ENCODE data around the genes ANKRD53 and SPR.

DNA sequence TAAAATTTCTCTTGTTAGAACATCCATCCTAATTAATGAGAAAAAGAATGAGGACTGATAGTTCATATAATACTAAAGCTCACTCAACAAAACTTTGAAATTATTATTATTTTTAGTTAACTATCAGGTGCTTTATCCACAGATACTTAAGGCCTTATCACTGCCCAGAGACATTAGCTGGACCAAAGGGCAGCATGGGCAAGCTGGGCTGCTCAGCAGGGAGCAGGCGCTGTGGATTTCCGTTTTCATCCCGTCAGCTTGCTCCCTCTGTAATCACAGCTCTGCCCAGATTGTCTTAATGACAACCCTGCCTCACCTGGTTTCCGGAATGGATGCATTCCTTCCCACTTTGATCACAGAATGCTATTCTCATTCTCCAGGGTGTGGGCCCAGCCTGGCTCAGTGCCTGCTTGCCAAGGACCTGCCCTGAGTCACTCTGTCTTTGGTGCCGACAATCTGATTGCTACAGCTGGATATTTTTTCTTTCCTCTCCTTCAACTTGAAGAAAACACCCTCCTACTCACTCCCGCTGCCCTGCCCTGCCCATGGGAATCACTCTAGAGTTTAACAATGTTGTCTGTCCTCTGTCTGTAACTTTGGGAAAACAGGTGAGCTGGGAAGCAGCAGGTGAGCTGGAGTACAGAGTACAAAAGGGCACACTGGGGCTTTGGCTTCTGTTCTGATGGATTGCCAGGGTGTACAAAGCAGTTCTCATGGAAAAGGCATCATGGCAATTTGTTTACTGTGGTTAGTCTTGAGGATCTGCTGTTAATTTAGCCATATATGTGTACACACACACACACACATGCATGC is 27.1 kb upstream of the FAM136A start:
- PRO-cap: no peak
CAGE:
- cytosol, long polyA minus RNA: no peak
- cytosol, long polyA plus RNA: no peak
- long polyA plus RNA: no peak
- nucleus, long polyA minus RNA: no peak
- nucleus, long polyA plus RNA: no peak

GRCh38 chr2:70728073-70728513 is 39.9 kb downstream of the ADD2 start:
- PRO-cap: no peak
CAGE:
- cytosol, long polyA minus RNA: no peak
- cytosol, long polyA plus RNA: no peak
- long polyA plus RNA: no peak
- nucleus, long polyA minus RNA: no peak
- nucleus, long polyA plus RNA: no peak

DNA sequence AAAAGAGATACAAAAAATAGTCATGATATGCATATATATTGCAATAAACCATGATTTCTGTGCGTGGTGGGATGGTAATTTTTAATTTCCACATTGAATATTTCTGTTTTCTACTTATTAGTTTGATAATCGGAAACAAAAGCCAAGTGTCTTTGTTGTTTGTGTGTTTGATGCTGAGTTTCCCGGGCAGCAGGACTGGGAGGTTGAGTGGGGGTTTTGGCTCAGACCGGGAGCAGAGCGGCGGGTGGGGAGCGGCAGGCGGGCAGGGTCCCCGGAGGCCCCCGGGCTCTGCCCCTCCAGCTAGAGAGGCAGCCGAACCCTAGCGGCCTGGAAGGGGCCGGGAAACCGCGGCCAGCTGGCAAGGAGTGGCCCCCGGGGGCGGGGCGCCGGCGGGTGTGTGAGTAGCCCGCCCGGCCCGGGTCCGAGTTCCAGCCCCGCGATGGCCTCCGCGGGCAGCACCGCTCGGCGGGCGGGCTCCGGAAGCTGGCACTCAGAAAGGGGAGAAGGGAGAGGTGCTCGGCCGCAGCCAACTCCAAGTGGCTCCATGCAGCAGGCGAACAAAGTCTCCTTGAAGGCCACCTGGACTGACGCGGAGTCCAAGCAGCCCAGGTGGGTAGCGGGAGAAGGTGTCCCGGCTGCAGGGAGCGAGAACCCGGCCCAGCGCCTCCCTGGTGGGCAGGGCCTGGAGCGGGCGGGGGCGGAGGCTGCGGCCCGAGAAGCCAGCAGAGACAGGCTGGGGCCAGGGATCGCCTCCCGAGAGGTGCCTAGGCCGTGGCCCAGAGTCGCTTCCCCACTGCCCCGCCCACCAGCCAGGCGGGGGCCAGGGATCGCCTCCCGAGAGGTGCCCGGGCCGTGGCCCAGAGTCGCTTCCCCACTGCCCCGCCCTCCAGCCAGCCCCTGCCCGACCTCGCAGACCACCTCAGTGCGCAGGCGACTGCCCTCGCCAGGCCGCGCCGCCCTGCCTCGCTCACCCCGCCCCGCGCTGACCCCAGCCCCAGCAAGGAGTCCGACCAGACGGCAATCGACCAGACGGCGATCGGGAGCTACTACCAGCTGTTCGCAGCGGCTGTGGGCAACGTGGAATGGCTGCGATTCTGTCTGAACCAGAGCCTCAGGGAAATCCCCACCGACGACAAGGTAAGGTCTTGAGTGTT is at the start of gene ANKRD53:
Gene ANKRD53 (plus strand): TSS at position 424 of the 1,154 bp plus-strand sequence.
- PRO-cap: unidirectional peak, plus-strand start at position 235 of the sequence
CAGE:
- cytosol, long polyA minus RNA: no peak
- cytosol, long polyA plus RNA: start-site peak on the plus strand centred at position 386 of the sequence, 92 bp wide, 7 and 6 reads in 2 replicates; start-site peak on the plus strand centred at position 515 of the sequence, 59 bp wide, 10 and 5 reads in 2 replicates
- long polyA plus RNA: no peak
- nucleus, long polyA minus RNA: start-site peak on the plus strand centred at position 430 of the sequence, 128 bp wide, 9 reads
- nucleus, long polyA plus RNA: no peak

DNA sequence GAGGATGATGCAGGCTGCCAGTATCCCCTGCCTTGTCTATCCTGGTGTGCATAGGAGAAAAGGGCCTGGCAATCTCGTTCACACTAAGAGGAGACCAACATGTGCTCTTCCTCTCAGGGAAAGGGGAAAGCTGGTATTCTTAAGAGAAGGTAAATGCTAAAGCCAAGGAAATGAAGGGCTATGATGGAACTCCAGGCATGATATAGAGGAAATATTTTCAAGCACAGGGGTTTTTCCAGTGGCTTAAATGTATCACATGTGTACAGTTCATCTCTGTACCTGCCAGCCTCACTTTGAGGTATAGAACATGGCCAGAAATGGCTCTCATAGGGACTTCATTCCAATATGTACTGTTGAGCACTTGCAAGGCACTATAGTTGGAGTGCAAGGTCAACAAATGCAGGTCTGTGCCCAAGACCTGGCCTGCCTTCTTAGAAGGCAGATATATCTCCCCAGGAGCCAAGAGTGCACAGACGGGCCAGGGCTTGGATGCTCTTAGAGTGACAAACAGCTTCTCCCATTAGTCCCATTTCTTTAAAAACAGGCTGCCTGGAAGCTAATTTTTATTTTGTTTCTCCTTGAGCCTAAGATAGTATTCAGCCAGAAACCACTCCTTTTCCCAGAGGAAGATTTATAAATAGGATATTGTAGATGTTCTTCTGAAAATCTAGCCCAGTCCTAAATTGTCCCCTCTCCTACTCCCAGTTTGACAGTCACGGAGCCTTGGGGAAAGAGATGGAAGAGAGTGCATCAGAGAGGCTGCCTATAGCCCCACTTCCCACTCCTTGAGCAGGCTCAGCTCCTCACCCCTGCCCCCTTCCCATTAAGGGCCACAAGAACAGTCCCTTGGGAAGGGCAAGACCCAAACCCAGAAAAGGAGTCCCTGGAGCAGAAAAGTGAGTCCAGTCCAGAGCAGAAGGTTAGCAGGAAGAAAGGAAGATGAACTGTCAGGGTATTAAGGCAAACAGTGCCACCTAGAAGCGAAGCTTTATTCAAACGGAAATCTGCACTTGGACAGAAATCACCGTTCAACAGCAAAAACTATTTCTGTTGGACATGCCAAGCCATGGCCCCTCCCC is 7.2 kb downstream of the TEX261 start:
- PRO-cap: no peak
CAGE:
- cytosol, long polyA minus RNA: no peak
- cytosol, long polyA plus RNA: no peak
- long polyA plus RNA: no peak
- nucleus, long polyA minus RNA: no peak
- nucleus, long polyA plus RNA: no peak

DNA sequence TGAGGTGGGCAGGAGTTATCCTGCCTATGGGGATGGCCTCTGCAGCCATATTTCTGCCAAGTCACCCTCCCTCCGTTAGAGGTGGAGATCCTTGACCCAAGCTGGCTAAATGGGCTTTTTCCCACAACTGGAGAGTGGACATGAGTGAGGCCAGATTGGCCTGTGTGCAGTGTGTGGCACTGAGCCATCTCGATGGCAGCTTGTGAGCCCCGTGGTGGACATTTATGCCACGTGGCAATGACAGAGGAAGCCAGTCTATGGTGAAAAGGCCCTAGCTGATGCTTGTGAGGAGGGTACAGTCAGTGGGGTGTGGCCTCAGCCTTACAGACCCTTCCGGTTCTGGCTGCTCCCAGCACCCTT is 9.6 kb upstream of the TEX261 start:
- PRO-cap: no peak
CAGE:
- cytosol, long polyA minus RNA: no peak
- cytosol, long polyA plus RNA: no peak
- long polyA plus RNA: no peak
- nucleus, long polyA minus RNA: no peak
- nucleus, long polyA plus RNA: no peak

DNA sequence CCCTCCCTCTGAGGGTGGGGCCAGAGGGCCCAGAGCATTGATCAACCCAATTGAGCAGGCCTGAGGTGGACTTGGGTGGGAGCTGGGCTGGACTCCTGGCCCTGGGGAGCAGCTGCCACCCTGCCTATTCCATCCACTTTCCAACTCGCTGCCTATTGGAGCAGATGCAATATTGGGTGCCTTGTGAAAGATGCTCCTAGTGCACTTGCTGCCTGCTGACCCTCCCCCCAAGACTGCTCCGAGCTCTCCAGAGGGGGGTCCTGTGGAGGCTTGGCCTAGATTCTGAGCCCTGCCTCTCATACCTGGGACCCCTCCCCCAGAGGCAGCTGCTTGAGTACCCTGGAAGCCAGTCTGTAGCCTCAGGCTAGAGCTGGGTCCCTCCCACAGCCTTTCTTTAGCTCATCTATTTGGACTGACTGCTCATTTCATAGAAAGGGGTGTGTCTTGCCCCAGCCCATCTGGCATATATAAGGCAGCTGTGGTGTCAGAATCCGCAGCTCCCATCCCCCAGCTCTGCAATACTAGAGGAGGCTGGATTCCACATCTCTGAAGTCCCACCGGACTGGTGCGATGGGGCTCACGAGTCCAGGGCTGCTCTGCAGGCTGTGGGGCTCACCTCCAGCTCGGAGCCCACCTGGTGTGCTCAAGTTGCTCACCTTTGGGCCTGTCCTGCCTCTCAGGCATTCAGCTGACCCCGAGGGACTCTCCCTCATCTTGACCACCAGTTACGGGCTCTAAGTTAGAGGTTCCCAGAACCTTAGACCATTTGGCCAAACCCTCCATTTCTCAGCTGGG is 26.1 kb downstream of the MPHOSPH10 start:
- PRO-cap: no peak
CAGE:
- cytosol, long polyA minus RNA: no peak
- cytosol, long polyA plus RNA: no peak
- long polyA plus RNA: no peak
- nucleus, long polyA minus RNA: no peak
- nucleus, long polyA plus RNA: no peak

DNA sequence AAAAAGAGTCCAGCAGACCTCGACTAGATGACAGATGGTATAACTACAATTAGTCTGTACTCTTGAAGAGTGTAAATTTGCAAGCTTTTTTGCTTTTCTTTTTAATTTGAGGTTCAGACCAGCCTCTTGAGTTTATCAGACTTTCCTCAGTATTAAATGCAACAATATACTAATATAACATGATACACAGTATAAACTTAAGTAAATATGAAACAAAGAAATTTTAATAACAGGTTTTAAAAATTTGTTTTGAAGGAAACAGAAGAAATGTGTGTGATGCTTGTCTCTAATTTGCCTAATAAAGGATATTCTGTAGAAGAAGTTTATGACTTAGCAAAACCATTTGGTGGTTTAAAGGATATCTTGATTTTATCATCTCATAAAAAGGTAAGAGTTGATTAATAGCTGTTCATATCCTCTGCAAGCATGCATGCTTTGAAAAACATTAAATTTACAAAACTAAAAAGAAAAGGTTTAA is 64.8 kb upstream of the DYSF start:
- PRO-cap: no peak
CAGE:
- cytosol, long polyA minus RNA: start-site peak on the plus strand centred at position 327 of the sequence, 48 bp wide, 29 reads
- cytosol, long polyA plus RNA: no peak
- long polyA plus RNA: no peak
- nucleus, long polyA minus RNA: no peak
- nucleus, long polyA plus RNA: no peak

GRCh38 chr2:71480482-71481169 is 14.1 kb downstream of the DYSF start:
- PRO-cap: no peak
CAGE:
- cytosol, long polyA minus RNA: no peak
- cytosol, long polyA plus RNA: no peak
- long polyA plus RNA: no peak
- nucleus, long polyA minus RNA: no peak
- nucleus, long polyA plus RNA: no peak

GRCh38 chr2:71498464-71498799 is 31.9 kb downstream of the DYSF start:
- PRO-cap: unidirectional peak, plus-strand start at chr2:71498641
CAGE:
- cytosol, long polyA minus RNA: no peak
- cytosol, long polyA plus RNA: no peak
- long polyA plus RNA: no peak
- nucleus, long polyA minus RNA: no peak
- nucleus, long polyA plus RNA: no peak

DNA sequence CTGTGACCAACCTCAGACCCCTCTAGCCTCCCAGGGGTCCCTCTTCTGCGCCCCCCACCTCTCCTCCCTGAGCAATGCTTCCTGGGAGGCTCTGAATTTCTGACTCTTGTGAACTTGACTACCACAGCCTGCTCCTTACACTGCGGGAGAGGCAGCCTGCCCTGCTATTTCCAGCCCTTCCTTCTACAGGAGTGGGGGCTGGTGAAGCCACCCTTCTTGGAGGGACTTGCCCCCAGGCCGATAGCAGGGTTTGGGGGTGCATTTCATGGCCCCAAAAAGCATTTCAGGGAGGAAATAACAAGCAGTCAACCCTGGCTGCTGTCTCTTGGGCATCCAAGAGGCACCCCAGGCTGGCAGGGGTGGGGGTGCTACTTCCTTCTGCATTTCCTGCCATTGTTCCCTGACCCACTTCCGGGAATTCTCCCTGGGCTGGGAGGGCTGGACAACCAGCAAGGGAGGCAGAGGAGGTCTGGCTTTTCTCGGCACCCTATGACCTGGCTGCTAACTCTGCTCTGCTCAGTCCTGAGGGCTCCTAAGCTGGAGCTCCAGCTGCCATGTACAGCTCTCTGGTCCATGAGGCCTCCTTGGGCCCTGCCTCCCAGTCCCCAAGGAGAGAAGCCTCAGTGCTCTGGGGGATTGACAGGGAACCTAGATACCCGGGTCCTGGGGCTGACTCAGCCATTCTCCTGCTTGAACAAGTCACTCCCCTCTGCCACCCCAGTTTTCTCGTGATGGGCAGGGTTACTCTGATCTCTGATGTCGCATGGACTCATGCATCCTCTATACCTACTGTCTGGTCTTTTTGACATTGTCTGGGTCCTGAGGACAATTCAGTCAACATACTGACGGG is 33.9 kb downstream of the DYSF start:
- PRO-cap: bidirectional peak, plus-strand start at position 519 of the sequence, minus-strand start at position 347 of the sequence
CAGE:
- cytosol, long polyA minus RNA: no peak
- cytosol, long polyA plus RNA: no peak
- long polyA plus RNA: no peak
- nucleus, long polyA minus RNA: start-site peak on the minus strand centred at position 331 of the sequence, 61 bp wide, 13 reads
- nucleus, long polyA plus RNA: no peak

DNA sequence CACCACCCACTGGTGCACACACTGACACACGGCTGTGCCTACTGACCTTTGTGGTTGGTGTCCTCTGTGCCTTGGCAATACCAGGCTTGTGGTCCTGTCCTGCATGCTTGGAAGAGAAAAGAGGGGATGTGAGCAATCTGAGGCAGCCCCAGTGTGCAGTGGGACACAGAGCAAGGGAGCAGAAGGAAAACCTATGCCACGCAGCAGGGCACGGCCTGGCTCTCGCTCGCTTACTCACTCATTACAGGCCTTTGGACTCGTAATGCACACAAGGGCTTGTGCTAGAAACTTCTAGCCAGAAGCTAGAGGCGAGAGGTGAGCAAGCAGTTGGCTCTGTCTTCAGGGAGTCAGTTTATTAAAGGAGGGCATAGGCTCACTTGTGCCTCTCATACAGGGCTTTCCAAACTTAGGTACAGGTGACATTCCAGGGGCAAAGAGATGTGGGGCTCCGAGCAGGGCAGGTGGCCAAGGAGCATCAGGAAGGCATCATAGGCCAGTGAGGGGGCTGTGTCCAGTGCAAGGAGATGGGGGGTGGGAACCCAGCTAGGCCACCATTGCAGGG is 87.6 kb downstream of the DYSF start:
- PRO-cap: no peak
CAGE:
- cytosol, long polyA minus RNA: no peak
- cytosol, long polyA plus RNA: no peak
- long polyA plus RNA: no peak
- nucleus, long polyA minus RNA: no peak
- nucleus, long polyA plus RNA: no peak

- PRO-cap: bidirectional peak, plus-strand start at chr2:71615146, minus-strand start at chr2:71615019; bidirectional peak, plus-strand start at chr2:71615269, minus-strand start at chr2:71615296
CAGE:
- cytosol, long polyA minus RNA: no peak
- cytosol, long polyA plus RNA: no peak
- long polyA plus RNA: no peak
- nucleus, long polyA minus RNA: no peak
- nucleus, long polyA plus RNA: no peak
Measured at GRCh38 chr2:71614799-71615368, 148.4 kb downstream of the DYSF start.

DNA sequence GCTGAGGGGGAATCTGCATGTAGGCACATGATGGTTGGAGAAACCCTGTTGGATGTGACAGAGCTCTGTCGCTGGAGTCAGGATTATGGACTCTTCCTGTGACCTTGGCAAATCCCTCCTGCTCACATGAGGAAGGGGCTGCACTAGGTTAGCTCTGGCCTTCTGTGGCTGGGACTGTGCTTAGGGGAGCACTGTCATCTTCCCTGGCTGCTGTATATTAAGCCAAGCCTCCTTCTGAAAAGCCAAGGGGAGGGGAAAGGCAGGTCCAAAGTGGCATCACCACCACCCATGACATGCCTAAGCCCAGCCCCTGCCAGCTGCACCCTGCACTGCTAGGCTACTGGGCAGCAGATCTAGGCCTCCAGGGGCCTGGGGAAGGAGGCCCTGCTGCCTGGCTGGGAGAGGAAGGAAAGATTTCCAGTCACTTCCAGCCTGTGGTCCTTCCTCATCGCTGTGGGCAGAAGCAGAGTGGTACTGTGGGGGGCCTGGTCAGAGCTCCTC is 218.3 kb downstream of the DYSF start:
- PRO-cap: no peak
CAGE:
- cytosol, long polyA minus RNA: no peak
- cytosol, long polyA plus RNA: no peak
- long polyA plus RNA: no peak
- nucleus, long polyA minus RNA: no peak
- nucleus, long polyA plus RNA: no peak

DNA sequence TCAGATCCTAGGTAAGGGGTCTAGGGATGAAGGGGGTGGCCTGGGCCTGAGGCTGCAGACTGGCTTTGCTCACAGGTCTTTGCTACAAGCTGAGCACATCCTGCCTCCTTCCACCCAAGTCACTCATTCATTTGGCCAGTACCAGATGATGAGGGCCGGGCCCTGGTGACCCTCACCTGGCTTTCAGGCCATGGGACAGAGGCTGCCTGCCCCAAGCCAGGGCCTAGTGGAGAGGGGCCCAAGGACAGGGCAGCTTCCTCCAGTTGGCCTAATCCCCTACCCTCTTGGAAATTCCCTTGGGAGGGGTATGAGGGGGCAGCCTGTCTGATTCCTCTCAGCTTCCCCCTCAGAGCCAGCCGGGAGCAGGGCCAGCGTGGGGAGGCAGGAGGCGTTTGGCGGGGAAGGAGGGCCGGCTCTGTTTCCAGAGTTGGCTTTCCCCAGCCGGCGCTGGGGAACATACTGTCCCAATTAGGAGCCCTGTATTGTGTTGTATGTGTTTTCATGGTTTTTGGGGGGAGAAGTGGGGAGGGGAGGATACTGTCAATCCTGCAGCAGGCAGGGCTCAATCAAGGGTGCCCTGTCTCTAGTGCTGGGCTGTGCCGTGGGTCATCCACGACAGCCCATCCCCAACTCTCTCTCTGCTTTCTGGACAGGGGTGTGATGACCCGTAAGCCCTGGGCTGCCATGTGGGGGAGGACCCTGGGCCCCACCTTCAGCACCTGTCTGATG is 219.0 kb downstream of the DYSF start:
- PRO-cap: no peak
CAGE:
- cytosol, long polyA minus RNA: no peak
- cytosol, long polyA plus RNA: no peak
- long polyA plus RNA: no peak
- nucleus, long polyA minus RNA: no peak
- nucleus, long polyA plus RNA: no peak

- PRO-cap: no peak
CAGE:
- cytosol, long polyA minus RNA: no peak
- cytosol, long polyA plus RNA: no peak
- long polyA plus RNA: no peak
- nucleus, long polyA minus RNA: no peak
- nucleus, long polyA plus RNA: no peak
Measured at GRCh38 chr2:71898672-71899656, 248.7 kb downstream of the CYP26B1 start.

GRCh38 chr2:72143916-72144256 is 3.8 kb downstream of the CYP26B1 start:
- PRO-cap: no peak
CAGE:
- cytosol, long polyA minus RNA: no peak
- cytosol, long polyA plus RNA: no peak
- long polyA plus RNA: no peak
- nucleus, long polyA minus RNA: no peak
- nucleus, long polyA plus RNA: no peak

DNA sequence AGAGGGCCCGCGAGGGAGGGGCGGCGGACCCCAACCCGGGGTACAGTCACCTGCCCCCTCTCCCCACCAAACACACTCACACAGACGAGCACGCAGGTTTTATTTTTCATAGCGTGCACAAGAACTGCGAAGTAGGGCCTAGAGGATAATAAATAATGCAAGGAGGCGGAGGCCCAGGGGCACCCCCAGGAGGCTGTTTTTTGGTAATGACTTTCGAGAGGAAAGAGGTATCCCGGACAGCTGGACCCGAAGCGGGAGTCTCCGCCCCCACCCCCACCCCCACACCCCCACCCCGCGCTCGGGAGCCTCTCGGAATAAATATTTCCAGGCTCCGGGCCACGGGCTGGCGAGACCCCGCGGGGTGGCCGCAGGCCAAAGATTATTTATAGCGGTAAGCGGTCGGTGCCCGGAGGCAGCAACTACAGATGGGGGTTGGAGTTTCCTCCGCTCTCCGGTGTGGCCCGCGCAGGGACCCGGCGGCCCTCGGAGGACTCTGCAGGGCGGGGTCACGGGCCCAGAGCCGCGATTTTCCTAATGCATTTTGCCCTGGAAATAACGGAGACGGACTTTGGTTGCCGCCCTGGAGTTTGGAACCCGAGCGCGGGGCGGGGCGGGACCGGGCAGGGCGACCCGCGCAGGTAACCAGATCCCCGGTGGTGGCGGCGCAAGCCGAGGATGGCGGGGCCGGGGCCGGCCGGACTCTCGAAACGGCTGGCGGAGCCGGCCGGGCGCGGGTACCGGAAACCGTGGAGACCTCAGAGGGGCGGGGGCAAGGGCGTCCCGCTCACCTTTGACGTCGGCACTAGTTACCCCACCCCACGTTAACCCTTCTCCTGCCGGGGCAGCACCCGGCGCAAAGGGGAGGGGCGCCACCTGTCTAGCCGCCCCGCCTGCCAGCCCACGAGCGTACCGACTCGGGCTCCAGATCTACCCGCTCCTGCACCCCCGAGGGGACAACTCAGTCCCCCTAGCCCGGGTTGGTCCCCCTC is 3.1 kb downstream of the CYP26B1 start:
- PRO-cap: no peak
CAGE:
- cytosol, long polyA minus RNA: no peak
- cytosol, long polyA plus RNA: no peak
- long polyA plus RNA: no peak
- nucleus, long polyA minus RNA: no peak
- nucleus, long polyA plus RNA: no peak

GRCh38 chr2:72233867-72234309 is 86.2 kb upstream of the CYP26B1 start:
- PRO-cap: no peak
CAGE:
- cytosol, long polyA minus RNA: no peak
- cytosol, long polyA plus RNA: no peak
- long polyA plus RNA: no peak
- nucleus, long polyA minus RNA: no peak
- nucleus, long polyA plus RNA: no peak

DNA sequence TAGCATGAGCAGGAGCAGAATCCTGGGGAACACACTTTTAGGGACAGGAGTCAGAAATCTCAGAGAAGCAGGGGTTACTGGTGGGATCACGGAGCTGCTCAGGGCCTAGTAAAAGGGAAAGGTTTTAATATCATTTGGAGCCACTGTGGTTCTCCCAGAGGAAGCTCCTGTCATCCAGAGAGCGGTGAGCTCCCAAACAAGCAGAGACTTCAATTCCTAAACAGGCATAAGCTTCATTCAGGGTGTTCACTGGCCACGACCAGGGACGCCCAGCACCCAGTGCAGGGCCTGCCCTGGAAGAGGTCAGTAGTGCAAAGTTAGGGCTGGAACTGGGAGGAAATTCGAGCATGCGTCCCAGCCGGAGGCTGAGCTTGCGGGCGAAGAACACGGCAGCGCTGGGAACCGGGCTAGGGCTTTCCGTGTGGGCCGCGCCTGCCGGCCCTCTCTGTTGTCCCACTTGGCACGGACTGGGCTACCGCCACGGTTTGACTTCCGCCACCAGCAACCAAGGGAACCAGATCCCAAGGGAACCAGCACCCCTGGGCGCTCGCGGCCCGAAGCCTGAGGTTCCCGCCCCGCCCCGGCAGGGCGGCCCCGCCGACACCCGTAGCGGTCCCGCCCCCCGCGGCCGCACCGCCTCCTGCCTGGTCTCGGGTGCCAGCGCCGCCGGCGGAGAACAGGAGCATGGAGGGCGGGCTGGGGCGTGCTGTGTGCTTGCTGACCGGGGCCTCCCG is at the start of gene SPR:
Gene SPR (plus strand): TSS at position 660 of the 734 bp plus-strand sequence.
- PRO-cap: bidirectional peak, plus-strand start at position 685 of the sequence, minus-strand start at position 563 of the sequence
CAGE:
- cytosol, long polyA minus RNA: no peak
- cytosol, long polyA plus RNA: start-site peak on the plus strand centred at position 670 of the sequence, 22 bp wide, 238 and 249 reads in 2 replicates
- long polyA plus RNA: start-site peak on the plus strand centred at position 671 of the sequence, 24 bp wide, 436 and 315 reads in 2 replicates
- nucleus, long polyA minus RNA: start-site peak on the plus strand centred at position 652 of the sequence, 55 bp wide, 22 reads
- nucleus, long polyA plus RNA: no peak

DNA sequence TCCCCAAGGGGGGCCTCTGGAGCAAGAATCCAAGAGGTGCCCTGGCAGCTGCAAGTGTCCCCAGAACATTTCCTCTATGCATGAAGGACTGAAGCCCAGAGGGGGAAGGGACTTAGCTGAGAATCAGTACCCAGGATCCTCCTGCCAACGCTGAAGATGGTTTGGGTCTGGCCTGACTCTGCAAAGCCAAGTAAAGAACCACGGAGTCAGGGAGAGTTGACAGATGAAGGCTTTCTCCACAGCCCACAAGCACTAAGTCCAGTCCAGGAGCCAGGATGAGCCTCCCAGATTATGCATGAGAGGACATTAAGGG is 14.9 kb downstream of the EMX1 start:
- PRO-cap: unidirectional peak, minus-strand start at position 124 of the sequence
CAGE:
- cytosol, long polyA minus RNA: no peak
- cytosol, long polyA plus RNA: no peak
- long polyA plus RNA: no peak
- nucleus, long polyA minus RNA: no peak
- nucleus, long polyA plus RNA: no peak

All from endothelial cell of umbilical vein (primary cell).